Melanocyte of skin (primary cell): ENCODE data around the gene EPHB4.

- CAGE, long polyA plus RNA, 2 experiments: no peak in any of the 2 experiments
Measured at GRCh38 chr7:100827333-100828341, at the start of gene EPHB4. EPHB4 (minus strand) TSS chr7:100827523.

GRCh38 chr7:100901994-100902547, 6.4 kb upstream of the ACHE start:
- CAGE, long polyA plus RNA, 2 experiments: no peak in any of the 2 experiments

GRCh38 chr7:100950739-100951014, 1.3 kb downstream of the MUC3A start:
- CAGE, long polyA plus RNA, 2 experiments: no peak in any of the 2 experiments

DNA sequence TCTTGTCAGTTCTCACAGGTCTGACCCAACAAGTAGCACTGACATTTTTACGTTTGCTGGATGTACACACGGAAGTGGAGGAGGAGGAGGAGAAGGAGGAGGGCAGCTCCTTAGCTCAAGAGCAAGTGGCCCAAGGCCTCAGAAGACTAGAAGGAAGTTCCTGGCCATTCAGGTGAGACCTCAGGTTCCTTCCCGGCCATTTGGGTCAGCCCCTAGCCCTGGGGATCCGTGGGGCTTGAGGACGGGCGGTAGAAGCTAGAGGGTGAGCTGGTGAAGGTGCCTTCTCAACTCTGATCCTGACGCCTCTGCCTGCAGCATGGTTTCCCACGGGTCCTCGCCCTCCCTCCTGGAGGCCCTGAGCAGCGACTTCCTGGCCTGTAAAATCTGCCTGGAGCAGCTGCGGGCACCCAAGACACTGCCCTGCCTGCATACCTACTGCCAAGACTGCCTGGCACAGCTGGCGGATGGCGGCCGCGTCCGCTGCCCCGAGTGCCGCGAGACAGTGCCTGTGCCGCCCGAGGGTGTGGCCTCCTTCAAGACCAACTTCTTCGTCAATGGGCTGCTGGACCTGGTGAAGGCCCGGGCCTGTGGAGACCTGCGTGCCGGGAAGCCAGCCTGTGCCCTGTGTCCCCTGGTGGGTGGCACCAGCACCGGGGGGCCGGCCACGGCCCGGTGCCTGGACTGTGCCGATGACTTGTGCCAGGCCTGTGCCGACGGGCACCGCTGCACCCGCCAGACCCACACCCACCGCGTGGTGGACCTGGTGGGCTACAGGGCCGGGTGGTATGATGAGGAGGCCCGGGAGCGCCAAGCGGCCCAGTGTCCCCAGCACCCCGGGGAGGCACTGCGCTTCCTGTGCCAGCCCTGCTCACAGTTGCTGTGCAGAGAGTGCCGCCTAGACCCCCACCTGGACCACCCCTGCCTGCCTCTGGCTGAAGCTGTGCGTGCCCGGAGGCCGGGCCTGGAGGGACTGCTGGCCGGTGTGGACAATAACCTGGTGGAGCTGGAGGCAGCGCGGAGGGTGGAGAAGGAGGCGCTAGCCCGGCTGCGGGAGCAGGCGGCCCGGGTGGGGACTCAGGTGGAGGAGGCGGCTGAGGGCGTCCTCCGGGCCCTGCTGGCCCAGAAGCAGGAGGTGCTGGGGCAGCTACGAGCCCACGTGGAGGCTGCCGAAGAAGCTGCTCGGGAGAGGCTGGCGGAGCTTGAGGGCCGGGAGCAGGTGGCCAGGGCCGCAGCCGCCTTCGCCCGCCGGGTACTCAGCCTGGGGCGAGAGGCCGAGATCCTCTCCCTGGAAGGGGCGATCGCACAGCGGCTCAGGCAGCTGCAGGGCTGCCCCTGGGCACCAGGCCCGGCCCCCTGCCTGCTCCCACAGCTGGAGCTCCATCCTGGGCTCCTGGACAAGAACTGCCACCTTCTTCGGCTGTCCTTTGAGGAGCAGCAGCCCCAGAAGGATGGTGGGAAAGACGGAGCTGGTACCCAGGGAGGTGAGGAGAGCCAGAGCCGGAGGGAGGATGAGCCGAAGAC, 2.3 kb downstream of the TRIM56 start:
- CAGE, long polyA plus RNA, 2 experiments: no peak in any of the 2 experiments

- CAGE, long polyA plus RNA, 2 experiments: no peak in any of the 2 experiments
Measured at GRCh38 chr7:101094664-101095354, 9.5 kb downstream of the TRIM56 start.

GRCh38 chr7:101133617-101133967, 6.7 kb downstream of the SERPINE1 start:
- CAGE, long polyA plus RNA, 2 experiments: no peak in any of the 2 experiments

- CAGE, long polyA plus RNA, 2 experiments: no peak in any of the 2 experiments
Measured at GRCh38 chr7:101161027-101161349, 4.4 kb downstream of the VGF start.

- CAGE, long polyA plus RNA, 2 experiments: no peak in any of the 2 experiments
Measured at GRCh38 chr7:101162462-101163541, 2.6 kb downstream of the VGF start.

- CAGE, long polyA plus RNA, 2 experiments: no peak in any of the 2 experiments
Measured at GRCh38 chr7:101182342-101182603, 2.2 kb upstream of the NAT16 start.

- CAGE, long polyA plus RNA, 2 experiments: no peak in any of the 2 experiments
Measured at GRCh38 chr7:101235508-101235722, 2.2 kb downstream of the CLDN15 start.

DNA sequence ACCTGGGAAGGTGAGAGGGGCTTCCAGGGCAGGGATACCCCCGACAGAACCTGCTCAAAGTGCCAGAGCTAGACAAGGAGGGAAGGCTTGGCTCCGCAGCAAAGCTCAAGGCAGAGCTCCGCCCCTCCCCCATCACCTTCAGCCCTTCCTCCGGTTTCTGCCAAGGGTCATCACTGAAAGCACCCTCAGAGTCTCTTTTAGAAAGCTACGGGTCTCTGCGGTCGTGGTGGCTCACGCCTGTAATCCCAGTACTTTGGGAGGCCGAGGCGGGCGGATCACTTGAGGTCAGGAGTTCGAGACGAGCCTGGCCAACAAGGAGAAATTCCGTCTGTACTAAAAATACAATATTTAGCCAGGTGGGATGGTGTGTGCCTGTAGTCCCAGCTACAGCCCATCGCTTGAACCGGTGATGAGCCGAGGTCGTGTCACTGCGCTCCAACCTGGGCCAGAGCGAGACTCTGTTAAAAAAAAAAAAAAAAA, 73.3 kb upstream of the CUX1 start:
- CAGE, long polyA plus RNA, 2 experiments: no peak in any of the 2 experiments

- CAGE, long polyA plus RNA, 2 experiments: no peak in any of the 2 experiments
Measured at GRCh38 chr7:101774966-101775452, 42.4 kb upstream of the CUX1 start.

- CAGE, long polyA plus RNA, 2 experiments: no peak in any of the 2 experiments
Measured at GRCh38 chr7:101832096-101832501, 14.7 kb downstream of the CUX1 start.

DNA sequence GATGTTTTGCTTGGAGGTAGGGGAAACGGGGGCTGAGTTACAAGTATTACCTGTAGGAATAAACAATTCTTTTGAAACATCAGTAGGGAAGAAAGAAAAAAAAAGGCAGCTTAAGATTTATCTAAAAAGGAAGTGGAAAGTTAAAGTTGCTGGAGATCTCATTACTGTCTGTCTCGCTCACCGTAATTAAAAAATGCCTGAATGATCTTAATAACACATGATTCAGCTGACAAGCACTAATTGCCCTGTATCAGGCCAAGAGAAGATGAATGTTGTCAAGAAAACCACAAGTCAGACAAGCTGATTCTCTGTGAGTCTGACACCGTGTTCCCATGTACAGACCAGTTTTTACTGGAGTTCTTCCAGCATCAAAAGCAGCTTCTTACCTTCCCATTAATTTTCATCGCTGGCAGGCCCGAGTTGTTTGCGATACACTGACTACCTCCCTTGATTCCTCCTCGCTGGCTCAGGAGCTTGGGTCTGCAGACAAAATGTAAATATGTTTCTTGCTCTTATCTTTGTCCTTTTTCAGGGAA, 63.7 kb downstream of the CUX1 start:
- CAGE, long polyA plus RNA, 2 experiments: no peak in any of the 2 experiments

- CAGE, long polyA plus RNA, 2 experiments: no peak in any of the 2 experiments
Measured at GRCh38 chr7:101934382-101935330, 117.2 kb downstream of the CUX1 start.

- CAGE, long polyA plus RNA, 2 experiments: no peak in any of the 2 experiments
Measured at GRCh38 chr7:101935401-101935786, 118.0 kb downstream of the CUX1 start.

GRCh38 chr7:101935787-101936115, 118.3 kb downstream of the CUX1 start:
- CAGE, long polyA plus RNA, 2 experiments: no peak in any of the 2 experiments

- CAGE, long polyA plus RNA, 2 experiments: no peak in any of the 2 experiments
Measured at GRCh38 chr7:101941450-101942411, 124.3 kb downstream of the CUX1 start.

- CAGE, long polyA plus RNA, 2 experiments: no peak in any of the 2 experiments
Measured at GRCh38 chr7:101945325-101945743, 127.9 kb downstream of the CUX1 start.

- CAGE, long polyA plus RNA, 2 experiments: no peak in any of the 2 experiments
Measured at GRCh38 chr7:102061750-102062430, 224.8 kb upstream of the SH2B2 start.